ENCODE data around the genes TFCP2, FIGNL2 and TAMALIN.

GRCh38 chr12:50691025-50691361, 72.9 kb upstream of the ATF1 start:
- PRO-cap, result no peak

DNA sequence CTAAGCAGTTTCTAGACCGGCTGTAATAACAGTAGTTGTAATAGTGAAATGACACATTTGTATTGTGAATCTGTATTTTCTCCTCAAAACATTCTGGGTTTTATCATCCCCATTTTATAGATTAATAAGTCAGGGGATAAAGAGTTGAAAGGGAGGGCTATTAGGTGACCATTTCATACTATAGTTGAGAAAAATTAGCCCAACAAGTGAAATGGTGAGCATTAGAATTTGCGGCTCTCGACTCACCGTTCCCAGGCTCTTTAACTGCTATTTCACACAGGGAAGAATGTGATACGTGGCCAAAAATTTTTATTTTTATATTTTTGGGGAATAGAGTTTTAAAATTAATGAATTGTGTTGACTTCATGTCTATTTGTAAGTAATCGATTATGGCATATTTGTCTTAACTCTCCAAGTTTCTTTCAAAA, 563 bp downstream of the TMPRSS12 start:
- PRO-cap, result no peak

- PRO-cap, result no peak
Observed at GRCh38 chr12:51022395-51022919, 3.7 kb downstream of the SLC11A2 start.

- PRO-cap, result no peak
Observed at GRCh38 chr12:51064051-51064823, 16.1 kb downstream of the LETMD1 start.

DNA sequence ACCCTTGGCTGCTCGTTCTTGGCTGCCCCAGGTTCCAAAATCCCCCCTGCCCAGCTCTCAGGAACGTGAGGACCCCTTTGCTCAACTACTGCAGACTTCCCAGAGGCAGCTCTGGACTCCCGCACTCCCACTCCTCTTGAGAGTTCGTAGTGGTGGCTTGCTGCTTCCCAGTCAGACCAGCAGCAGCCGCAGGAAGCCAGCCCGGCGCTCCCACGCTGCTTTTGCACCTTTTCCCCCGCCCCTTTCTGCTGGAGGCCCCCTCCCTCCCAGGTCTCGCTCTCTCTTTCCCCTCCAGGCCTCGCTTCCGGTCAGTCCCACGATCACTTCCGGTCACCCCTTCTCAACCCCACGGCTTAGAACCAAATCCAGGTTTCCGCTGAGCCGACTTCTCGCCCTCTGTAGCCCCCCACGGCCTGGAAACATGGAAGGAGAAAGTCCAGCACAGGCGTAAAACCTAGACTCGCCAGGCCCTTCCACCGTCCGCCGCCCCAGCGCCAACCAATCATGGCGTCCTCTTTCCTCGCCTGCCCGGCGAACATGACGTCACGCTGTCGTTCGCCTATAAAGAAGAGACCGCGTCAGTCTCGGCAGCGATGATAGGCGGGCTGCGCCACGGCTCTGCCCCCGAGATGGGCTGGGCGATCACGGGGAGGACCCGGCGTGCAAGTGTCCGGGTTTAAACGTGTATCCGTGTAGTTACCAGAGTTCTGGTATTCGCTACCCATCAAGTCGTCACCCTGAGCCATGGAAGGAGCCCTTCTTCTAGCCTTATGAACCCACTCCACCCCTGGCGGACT, at the start of gene TFCP2:
TFCP2 (minus strand) TSS at position 537 of the 797 bp plus-strand sequence.
- PRO-cap, result bidirectional peak, plus-strand start at position 85 of the sequence, minus-strand start outside the sequence; bidirectional peak, plus-strand start at position 279 of the sequence, minus-strand start at position 247 of the sequence; bidirectional peak, plus-strand start at position 651 of the sequence, minus-strand start at position 539 of the sequence

GRCh38 chr12:51318818-51319517, 5.0 kb downstream of the BIN2 start:
- PRO-cap, result no peak

DNA sequence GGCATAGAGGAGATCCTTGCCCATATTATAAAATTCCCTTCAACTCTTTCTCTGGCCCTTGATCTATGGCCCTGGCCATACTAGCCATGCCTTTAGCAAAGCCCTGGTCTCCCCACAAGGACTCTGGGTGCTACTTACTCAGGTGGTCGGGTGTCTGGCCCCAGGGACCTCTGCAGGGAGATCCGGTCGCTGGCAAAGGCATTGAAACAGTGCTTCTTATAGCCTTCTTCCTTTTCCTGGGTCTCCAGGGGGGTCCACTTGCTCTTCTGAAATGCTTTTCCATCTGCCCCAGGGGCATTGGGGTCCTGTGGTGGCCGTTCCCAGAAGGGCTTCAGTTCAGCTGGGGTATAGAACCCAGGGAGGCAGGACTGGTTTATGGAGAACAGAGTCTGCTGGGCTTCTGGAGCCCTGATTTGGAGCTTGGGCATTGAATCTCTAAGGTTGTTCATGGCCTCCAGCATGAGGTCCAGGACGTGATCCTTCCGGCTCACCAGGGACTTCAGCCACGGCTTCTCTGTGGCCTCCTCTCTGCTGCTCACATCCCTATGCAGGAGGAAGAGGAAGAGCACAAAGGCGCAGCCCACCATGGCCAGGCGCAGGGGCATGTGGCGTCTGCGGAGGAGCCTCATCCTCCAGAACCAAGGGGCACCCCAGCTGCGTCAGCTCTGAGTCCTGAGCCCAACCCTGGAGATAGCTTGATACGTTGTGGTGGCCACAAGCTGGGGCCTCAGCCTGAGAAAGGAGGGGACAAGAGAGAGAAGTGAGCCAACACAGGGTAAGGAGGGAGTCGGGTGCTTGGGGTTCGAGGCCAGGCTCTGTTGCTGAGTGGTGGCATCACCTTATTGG, 11.8 kb downstream of the GALNT6 start:
- PRO-cap, result no peak

DNA sequence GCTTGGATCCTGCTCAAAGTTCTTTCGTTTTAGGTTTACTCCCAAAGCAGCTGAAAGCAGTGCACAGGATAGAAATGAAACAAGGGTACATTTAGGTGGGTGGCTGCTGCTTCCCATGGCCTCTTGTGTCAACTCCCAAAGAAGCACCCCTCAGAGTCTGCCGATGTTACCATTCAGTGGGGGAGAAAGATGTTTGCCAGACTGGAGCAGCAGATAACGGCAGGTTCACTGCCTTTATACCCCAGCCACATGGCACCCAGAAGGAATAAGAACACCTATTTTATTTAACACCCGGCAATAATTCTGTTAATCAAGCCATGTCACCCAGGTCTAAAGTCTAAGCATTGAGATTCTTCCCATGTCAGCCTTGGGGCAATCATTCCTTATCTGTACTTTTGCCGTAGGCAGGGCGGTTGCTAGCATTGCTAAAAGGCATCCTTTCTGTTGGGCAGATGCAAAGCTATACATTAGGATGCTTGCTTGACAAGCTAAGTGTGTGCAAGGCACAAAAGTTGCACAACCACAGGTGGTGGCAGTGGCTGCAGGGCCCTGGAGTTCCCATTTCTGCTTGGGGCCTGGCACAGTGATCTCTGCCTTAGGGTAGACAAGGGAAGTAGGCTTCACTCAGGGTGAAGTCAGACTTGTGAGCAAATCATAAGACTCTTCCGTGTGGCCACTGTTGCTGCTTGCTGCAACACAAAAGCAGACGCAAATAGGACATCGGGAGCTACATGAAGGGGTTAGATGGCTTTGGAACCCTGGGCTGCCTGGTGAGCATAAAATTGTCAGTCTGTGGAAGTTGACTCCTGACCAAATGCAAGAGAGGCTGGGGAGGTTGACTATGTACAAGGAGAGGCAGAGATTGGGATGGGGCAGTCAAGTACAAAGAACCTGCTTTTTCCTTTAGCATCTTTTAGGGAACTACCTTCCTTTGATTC, 12.5 kb upstream of the GALNT6 start:
- PRO-cap, result no peak

GRCh38 chr12:51450624-51451242, 26.1 kb downstream of the SLC4A8 start:
- PRO-cap, result no peak

DNA sequence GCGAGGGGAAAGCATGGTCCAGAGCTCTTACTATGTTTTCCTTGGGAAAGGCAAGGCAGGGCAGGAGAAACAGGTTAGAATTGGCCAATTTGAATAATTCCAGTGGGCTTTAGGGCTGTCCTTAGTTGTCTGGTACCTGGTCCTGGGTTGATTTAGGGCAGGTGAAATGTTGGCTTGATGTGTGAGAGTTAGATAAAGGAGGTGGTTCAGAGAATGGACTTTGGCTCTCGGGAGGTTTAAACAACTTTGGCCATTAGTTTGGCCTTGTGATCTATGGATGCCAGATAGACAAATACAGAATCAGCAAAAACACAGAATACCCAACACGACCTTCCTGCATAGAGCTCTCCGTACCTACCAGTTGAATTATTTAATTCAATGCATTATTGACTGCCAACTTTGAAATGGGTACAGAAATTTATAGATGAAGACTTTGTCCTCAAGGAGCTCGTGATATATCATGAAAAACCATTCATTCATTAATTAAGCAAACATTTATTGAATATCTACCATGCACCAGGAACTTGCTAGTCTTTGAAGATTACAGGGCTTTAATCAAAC, 35.1 kb downstream of the SCN8A start:
- PRO-cap, result no peak

DNA sequence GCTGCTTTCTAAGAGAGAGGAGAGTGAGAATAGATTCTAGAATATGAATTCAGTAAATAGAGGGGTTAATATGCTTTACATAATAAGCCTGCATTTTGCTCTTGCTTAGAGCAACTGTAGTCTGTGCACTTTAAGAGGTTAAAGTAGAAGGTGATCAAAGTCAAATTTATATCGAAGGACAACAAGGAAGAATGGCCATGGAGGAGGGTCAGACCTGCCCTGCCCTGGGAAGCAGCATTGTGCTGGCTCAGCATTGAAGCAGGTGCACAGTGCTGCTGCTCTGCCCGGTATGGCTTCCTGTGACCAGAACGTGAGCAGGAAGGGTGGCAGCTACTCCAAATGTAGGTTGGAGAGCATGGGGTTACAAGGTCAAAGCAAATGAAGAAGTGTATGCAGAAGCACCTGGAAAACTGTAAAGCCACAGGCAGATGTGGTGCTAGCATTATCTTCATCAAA, 84.0 kb downstream of the SCN8A start:
- PRO-cap, result no peak

DNA sequence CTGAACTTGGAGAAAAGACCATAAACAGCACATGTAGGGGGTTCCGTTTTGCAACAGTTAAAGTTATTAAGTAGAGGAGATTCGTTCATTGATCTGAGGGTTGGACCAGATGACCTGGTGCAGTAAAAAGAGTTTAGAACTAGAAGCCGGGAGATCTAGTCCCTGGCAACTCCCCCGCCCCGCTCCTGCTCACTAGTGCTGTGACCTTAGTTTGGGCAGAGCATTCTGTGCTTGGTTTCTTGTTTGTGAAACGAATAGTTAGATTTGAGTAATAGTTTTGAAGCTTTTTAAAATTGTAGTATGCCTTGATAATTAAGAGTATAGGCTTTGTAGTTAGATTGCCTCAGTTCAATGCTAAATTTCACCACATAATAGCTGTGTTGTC, 84.4 kb downstream of the SCN8A start:
- PRO-cap, result no peak

DNA sequence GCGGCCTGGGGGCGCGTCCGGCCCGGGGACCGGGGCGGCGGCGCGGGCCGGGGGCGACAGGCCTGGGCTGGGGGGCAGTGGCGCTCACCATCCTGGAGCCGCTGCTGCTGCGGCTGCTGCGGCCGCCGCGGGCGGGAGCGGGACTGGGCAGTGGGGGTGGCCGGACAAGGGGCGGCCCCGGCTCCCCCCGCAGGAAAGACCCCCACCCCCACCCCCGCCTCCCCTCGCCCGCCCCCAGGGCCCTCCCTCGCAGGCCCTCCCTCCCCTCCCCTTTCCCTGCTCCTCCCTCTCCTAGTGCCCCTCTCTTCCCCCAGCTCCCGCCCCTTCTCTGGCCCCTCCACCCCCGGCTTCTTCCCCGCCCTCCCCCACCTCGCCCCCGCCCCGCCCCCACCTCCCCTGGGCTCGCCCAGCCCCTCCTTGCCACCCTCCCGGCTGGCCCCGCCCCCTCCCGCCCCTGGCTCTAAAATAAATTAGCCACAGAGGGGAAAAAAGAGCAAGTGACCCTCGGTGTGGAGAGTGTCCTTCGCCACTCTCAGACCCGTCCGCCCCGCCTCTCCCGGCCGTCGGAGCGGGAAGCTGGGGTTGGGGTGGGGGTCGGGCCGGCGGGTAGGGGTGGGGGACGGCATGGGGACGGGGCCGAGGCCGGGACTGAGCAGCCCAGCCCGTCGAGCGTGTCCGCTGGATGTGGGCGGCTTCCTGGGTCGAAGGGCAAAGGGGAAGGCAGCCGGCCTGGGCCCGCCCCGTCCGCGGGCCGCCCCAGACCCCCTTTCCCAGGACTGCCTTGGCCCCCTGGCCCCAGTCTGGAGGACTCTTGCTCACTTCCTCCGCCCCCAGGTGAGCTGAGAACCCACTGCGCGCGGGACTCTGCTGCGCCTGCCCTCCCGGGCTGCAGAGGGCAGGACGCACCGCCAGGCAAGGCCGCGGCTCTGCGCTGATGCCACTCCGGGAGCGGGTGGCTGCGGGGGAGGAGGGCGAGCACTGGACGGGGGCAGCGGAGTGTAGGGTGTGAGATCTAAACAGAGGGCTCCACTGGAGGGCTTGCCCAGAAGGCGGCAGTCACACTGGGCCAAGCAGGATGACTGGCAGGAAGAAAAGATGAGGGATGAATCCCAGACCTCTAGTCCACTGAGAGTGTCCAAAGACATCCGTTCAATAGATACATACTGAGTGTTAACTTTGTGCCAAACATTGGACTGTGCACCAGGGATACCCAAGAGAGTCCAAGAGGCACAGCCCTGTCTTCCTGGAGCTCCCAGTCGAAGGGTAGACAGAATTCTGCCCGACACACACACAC, at the start of gene FIGNL2:
FIGNL2 (minus strand) TSS at position 145 of the 1,294 bp plus-strand sequence.
- PRO-cap, result bidirectional peak, plus-strand start at position 463 of the sequence, minus-strand start at position 145 of the sequence

DNA sequence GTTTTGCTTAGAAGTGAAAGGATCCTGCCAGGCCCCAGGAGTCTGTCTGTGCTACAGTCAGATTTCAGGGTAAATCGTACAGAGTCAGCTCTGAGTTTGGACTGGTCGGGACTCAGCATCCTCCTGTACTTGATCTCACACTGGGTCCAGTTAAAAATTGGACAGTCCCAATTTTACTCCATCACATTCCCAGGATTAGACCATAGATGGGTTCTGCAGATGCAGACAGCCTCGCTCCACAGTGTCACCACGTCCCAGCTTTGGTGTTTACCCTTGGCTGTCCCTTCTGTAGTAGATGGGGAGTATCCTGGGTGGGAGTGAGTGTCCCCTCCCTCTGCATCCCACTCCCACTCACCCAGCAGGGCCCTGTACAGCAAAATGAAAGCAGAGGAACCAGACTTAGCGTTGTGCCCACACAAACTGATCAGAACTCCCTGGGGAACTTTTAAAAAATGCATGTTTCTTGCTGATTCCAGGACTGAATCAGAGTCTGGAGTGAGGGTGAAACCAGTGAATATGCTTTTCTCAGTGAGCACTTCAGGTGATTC, 2.7 kb downstream of the ACVRL1 start:
- PRO-cap, result no peak

DNA sequence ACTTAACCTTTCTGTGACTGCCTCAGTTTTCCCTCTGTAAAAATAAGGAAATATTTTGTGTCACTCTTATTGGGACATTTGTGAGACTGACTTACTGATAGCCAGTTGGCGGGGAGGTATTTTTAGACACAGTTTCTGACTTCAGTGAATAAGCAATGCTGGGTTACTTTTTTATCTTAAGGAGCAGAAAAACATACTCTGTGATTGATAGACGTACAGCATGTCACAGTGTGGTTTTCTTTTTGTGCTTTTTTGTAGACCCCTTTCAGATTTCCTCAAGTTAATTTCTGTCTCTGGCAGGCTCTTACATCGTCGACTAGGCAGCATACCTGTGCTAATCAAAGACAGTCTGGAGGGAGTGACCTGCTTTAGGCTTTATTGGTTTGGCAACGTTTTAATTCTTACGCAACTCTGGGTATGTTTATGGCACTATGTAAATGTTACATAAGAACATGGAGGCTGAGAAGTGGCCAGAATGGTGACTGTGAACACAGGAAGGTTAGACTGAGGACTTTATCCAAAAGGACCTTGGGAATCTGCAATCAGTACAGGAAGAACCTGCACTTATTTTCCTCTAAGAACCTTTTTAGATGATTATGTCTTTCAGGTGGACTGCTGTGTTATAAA, 3.3 kb downstream of the ACVR1B start:
- PRO-cap, result no peak

- PRO-cap, result no peak
Observed at GRCh38 chr12:51970872-51971606, 19.5 kb downstream of the ACVR1B start.

GRCh38 chr12:52006842-52007400, at the start of gene TAMALIN:
TSS of gene TAMALIN (plus strand) at chr12:52006946.
- PRO-cap, result bidirectional peak, plus-strand start at chr12:52006945, minus-strand start at chr12:52006792

- PRO-cap, result no peak
Observed at GRCh38 chr12:52115748-52115978, 36.2 kb downstream of the SMIM41 start.

- PRO-cap, result no peak
Observed at GRCh38 chr12:52202088-52202972, 10.5 kb upstream of the KRT80 start.

GRCh38 chr12:52215572-52216104, 17.4 kb upstream of the KRT7 start:
- PRO-cap, result no peak

All from neuron (in vitro differentiated cells).